Monocyte (primary cell): ENCODE data around the gene CRYGD.

GRCh38 chr2:207768999-207769442 lies 685 bp downstream of the FZD5 start:
- PRO-cap, 2 experiments: no peak in any of the 2 experiments

DNA sequence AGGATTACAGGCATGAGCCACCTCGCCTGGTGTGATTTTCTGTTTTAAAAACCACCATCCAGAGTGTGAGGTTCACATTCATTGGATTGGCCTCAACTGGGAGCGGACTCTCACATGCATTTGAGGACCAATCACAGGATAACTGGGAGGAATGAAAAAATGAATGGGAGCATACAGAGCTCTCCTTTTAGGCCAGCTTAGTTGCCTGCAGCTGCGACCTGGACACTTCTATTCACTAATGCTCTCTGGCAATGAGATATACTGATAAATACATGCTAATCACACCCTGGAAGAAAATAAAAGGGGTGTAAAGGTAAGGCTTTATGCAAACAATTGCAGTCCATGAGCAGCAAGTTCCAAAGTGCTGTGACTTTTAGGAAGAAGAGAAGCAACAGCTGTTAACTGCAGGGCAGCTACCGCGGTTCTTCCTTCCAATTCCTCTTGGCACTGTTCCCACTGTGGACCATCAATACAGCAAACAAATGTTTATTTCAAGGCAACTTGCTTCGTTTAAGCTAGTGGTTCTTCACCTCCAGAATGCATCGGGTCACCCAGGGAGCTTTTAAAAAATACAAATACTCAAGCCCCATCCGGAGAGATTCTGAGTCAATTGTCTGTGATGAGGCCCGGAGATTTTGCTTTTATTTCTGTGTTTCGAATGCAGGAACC lies 49.6 kb upstream of the FZD5 start:
- PRO-cap, 2 experiments: no peak in any of the 2 experiments

DNA sequence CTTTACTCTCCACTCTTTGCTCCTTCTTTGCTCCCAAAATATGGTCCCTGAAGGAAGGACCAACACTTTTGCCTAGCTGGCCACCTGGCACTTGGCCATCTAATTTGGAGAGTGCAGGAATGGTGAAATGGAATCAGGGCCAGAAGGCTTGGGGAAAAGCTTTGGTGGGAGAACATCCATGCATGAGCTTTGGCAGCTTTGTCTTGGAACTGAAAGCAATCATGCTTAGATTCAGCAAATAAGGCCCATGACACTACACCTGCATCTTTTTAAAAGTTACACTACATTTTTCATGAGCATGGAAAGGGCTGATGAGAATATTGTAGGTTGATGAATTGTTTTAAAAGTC lies 50.8 kb upstream of the FZD5 start:
- PRO-cap, 2 experiments: no peak in any of the 2 experiments

DNA sequence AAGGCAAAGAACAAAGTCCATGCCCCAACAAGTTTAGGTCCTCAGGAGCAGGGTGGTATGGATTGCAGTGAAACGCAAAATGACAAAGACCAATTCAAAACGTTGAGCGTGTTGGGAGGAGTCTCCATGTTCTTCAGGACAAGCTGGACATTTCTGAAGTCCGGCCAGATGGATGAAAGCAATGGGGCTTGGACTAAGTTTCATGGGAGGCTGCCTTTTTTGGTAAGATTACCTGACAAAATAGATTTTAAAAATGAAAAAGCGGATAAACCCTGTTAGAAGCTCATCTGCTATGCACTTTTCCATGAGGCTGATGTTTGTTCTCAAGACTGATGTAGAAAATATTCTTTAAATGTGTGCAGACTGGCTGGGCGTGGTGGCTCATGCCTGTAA lies 79.0 kb upstream of the FZD5 start:
- PRO-cap, 2 experiments: no peak in any of the 2 experiments

GRCh38 chr2:208124315-208124883 lies at the start of gene CRYGD:
CRYGD (minus strand) TSS chr2:208124524.
- PRO-cap, 2 experiments: no peak in any of the 2 experiments

DNA sequence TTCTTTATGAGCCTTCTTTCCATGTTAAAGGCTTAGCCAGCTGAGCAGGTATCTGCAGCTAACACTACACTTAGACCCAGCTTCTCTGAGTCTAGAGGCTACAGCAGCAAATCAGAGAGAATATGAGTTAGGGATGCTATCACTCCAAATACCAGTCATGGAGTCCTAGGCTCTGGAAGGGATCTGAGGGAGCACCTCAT lies 3.0 kb downstream of the C2orf80 start:
- PRO-cap, 2 experiments: no peak in any of the 2 experiments

GRCh38 chr2:209301390-209301984 lies 122.4 kb upstream of the MAP2 start:
- PRO-cap, 2 experiments: no peak in any of the 2 experiments

- PRO-cap, 2 experiments: peak in 2 of 2 experiments; most common minus-strand start chr2:209928840 (in 2)
These were observed 73.8 kb upstream of the RPE start for GRCh38 chr2:209928728-209929027.

- PRO-cap, 2 experiments: no peak in any of the 2 experiments
These were observed 47.9 kb downstream of the RPE start for GRCh38 chr2:210050319-210050750.

- PRO-cap, 2 experiments: peak in 2 of 2 experiments; most common plus-strand start chr2:210171516 (in 2)
These were observed 305 bp upstream of the KANSL1L start for GRCh38 chr2:210171478-210171950.

DNA sequence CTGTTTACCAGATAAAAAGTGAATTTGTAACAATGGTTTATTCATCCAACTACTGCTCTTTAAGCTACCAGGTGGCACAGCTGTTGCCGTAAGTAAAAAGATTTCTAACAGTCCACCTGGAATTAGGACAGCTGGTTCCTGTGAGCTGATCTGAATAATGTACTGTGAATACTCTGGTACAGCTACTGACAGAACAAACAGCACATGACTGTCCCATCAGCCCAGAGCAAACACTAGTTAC lies 840.3 kb downstream of the CPS1 start:
- PRO-cap, 2 experiments: no peak in any of the 2 experiments

- PRO-cap, 2 experiments: no peak in any of the 2 experiments
These were observed 149.8 kb downstream of the IKZF2 start for GRCh38 chr2:213001532-213002010.

- PRO-cap, 2 experiments: no peak in any of the 2 experiments
These were observed 32.3 kb downstream of the IKZF2 start for GRCh38 chr2:213119032-213119529.

DNA sequence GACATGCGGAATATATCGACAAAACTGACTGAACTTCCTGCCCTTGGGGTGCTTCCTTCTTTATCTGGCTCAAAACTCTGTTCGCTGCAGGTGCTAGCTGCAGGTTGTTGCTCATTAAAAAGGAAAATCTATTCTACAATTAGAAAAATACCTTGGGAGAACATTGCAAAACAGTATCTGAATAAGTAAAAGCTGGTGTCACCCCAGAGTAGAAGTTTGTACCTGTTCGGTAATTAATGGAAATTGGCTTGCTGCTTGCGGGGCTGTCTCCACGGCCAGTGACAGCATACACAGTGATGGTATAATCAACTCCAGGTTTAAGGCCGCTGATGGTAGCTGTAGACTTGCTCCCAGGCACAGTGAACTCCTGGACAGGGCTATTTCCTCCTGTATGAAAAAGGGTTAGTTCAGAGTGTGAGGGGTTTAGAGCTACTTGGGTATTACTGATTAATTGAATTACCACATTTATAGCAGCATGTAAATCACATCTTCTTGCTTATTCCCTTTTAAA lies 52.0 kb downstream of the FN1 start:
- PRO-cap, 2 experiments: no peak in any of the 2 experiments

GRCh38 chr2:215386653-215387056 lies 49.2 kb downstream of the FN1 start:
- PRO-cap, 2 experiments: no peak in any of the 2 experiments

- PRO-cap, 2 experiments: no peak in any of the 2 experiments
These were observed 15.5 kb downstream of the FN1 start for GRCh38 chr2:215420276-215420957.

DNA sequence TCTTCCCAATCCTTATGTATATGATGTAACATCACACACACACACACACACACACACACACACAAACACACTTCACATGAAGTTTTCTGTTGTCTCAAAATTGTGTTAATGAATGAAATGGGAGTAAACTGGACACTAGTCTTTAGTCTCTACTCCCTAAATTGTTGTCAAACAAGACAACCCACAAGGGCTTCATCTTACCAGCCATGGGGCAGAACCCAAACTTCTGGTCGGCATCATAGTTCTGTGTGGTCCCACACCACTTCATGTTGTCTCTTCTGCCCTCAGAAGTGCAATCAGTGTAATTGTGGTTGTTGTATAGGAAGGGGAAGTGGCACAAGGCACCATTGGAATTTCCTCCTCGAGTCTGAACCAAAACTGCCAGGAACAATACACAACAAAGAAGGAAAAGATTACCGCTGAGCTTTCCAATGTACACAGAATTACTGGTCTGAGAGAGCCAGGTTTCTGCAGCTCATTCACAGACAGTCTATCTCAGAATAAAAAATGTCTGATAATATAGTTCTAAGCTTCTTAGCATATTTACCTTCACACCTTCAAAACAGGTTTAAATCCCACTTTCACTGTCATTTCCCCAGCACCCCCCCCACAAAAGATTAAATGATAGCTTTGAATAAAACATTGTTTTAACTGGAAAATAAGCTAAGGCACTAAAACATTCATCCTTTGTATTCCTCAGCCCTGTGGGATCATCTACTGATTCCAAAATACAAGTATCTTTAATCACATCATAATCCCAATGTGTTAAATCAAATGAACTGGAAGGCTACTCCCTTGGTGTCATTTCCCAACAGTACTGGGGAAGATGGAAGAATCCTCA lies 12.5 kb downstream of the FN1 start:
- PRO-cap, 2 experiments: no peak in any of the 2 experiments

GRCh38 chr2:215653413-215653878 lies 217.6 kb upstream of the FN1 start:
- PRO-cap, 2 experiments: no peak in any of the 2 experiments

DNA sequence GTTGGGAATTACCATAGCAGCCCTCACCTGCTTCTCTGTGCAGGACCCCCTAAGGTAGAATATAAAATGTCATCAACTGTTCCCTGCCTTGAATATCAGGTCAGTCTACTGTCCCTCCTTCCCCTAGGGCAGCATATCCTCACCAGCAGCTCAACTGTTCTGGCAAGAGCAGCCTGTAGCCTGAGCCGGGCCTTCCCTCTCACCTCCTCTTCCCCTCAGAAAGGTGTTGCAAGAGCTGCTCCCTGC lies 184.9 kb downstream of the MREG start:
- PRO-cap, 2 experiments: no peak in any of the 2 experiments

DNA sequence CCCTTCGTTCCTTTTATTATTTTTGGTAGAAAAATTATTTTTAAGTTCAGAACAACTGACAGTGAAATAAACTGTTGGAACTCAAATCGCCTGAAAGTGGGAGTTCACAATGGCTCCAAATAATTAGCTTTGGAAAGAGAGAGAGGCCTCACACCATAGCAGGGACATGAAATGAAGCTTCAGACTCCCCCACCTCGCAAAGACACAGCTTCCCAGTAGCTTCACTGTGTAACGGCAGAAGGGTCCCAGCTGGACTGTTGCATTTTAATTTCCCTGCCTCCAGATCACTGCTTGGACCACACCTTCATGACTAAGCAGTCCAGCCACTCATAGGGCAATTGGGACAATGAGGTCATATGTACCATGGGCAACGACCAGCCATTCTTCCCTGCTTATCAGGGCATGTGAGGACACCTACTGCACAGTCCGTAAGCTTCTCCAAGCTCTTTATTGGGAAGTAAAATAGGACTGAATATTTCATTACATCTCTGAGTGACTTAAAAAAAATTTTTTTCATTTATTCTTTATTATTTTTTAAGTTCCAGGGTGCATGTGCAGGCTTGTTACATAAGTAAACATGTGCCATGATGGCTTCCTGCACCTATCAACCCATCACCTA lies 183.1 kb downstream of the MREG start:
- PRO-cap, 2 experiments: peak in 1 of 2 experiments; most common minus-strand start position 256 of the sequence (in 1)